Bile duct (tissue), 1 donor: ENCODE measurements around a stretch of chr4.

GRCh38 chr4:123506309-123506730 is 109.7 kb downstream of the SPRY1 start:
- PRO-cap: no peak

GRCh38 chr4:123659414-123659783 is 262.8 kb downstream of the SPRY1 start:
- PRO-cap: no peak

- PRO-cap: no peak
These were observed 221.2 kb downstream of the ANKRD50 start for GRCh38 chr4:124491390-124491749.

DNA sequence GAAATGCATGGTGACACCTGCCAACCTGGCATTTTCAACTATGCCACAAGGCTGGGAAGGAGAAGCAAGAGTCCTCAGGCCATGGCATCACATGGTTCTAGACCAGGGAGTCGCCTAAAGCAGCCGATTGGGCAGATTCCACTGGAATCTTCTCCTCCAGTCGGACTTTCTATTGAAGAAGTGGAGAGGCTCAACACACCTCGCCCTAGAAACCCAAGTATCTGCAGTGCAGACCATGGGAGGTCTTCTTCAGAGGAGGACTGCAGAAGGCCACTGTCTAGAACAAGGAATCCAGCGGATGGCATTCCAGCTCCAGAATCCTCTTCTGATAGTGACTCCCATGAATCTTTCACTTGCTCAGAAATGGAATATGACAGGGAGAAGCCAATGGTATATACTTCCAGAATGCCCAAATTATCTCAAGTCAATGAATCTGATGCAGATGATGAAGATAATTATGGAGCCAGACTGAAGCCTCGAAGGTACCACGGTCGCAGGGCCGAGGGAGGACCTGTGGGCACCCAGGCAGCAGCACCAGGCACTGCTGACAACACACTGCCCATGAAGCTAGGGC is 176.3 kb downstream of the FAT4 start:
- PRO-cap: no peak

DNA sequence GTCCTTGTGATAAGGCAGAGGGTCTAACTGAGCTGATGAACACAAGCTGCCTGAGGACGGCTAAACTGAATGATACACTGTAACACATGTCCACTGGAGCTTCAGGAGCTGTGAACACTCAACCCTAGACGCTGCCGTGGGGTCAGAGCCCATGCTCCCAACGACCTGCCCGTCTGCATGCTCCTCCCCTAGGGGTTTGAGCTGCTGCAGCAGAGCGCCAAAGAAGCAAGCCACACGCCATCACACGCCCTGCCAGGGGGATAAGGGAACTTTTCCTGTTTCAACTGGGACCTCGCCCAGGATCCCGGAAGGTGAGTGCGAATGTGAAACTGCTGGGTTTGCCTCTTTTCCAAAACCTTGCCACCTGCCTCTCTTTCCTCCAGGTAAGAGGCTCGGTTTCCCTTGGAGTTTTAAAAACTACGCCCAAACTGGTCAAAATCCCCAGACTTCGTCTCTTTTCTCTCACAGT is 361.9 kb downstream of the FAT4 start:
- PRO-cap: no peak

DNA sequence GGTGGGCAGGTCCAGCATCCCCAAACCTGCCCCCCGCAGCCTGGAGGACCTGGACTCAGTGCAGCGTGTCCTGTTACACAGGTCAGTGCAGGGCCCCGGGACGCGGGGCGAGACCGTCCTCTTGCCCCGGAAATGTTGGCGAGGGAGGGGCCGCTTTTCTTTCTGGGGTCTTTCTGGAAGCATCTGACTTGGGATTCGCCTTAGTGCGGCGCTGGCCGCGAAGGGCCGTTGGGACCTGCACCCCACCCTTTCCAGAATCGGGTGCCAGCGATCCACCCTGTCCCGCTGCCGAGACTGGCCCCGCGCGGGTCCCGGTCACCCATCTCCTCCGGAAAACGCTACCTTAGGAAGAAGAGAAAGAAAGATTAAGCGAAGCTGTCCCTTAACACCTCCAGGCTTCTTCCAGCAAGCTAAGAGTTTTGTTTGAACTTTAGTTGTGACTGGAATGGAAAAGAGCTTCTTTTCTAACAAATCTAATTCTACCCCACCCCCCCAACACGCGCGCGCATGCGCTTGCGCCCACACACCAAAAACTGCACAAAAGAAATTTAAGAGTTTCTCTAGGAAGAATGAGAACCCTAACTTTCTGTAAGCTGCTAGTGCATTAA is 9.2 kb upstream of the INTU start:
- PRO-cap: no peak

- PRO-cap: no peak
These were observed 136.7 kb upstream of the PGRMC2 start for GRCh38 chr4:128424391-128424721.

GRCh38 chr4:128642891-128643249 is 166.6 kb upstream of the JADE1 start:
- PRO-cap: no peak

GRCh38 chr4:128653409-128654142 is 155.9 kb upstream of the JADE1 start:
- PRO-cap: no peak

DNA sequence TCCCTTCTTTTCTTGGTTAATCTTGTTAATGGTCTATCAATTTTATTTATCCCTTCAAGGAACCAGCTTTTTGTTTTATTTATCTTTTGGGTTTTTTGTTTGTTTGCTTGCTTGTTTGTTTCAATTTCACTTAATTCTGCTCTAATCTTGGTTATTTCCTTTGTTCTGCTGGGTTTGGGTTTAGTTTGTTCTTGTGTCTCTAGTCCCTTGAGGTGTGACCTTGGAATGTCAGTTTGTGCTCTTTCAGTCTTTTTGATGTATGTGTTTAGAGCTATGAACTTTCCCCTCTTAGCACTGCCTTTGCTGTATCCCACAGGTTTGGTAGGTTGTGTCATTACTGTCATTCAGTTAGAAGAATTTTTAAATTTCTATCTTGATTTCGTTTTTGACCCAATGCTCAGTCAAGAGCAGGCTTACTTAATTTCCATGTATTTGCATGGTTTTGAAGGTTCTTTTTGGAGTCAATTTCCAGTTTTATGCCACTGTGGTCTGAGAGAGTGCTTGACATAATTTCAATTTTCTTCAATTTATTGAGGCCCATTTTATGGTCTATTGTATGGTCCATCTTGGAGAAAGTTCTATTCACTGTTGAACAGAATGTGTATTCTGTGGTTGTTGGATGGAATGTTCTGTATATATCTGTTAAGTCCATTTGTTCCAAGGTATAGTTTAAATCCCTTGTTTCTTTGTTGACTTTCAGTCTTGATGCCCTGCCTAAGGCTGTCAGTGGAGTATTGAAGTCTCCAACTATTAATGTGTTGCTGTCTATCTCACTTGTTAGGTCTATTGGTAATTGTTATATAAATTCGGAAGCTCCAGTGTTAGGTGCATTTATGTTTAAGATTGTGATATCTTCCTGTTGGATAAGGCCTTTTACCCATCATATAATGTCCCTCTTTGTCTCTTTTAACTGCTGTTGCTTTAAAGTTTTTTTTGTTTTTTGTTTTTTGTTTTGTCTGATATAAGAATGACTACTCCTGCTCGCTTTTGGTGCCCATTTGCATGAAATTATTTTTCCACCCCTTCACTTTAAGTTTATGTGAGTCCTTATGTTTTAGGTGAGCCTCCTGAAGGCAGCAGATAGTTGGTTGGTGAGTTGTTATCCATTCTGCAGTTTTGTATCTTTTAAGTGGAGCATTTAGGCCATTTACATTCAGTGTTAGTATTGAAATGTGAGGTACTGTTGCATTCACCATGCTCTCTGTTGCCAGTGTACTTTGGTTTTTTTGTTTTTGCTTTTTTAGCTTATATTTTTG is 22.3 kb downstream of the SCLT1 start:
- PRO-cap: no peak

- PRO-cap: no peak
These were observed 266.1 kb downstream of the C4orf33 start for GRCh38 chr4:129362016-129362480.

GRCh38 chr4:130043877-130044354 is 948.0 kb downstream of the C4orf33 start:
- PRO-cap: no peak

GRCh38 chr4:138897628-138898295 is 117.8 kb upstream of the NOCT start:
- PRO-cap: no peak

DNA sequence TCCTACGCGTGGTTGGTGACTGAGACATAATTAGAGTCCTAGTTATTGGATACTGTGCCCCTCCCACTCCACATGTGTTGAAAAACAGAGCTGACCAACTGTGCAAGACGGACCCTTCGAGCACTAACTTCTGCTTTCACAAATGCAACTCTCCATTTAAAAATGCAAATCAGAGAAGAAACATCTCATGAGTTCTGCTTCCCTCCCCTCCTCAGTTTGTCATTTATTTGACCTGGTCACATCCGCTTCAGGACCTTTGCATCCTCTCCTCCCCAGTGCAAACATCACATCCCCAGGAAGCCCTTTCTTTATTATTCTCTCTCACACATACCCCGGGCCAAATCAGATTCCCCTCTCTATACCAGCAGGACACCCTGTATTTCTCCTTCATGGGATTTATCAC is 38.1 kb upstream of the NOCT start:
- PRO-cap: no peak

DNA sequence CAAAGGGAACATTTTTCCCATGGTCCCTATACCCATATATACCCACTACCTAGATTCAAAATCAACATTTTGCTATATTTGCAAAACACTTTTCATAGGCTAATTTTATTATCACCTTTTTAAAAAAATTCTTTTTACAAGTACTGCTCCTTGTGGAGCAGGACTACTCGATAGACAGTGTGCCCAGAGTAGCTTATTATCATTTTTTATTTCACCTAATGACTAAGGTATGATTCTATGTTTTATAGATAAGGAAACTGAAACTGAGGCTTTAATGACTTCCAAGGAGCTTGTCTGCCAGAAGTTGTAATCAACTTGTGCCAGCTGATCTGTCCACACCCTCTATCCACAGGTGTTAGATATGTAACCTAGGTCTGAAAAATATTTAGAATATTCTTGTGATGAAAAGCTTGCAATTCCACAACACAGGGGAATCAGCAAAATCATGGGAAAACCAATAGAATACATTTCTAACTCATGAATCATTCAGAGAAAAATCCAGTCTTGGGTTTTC is 1.4 kb upstream of the NOCT start:
- PRO-cap: no peak

DNA sequence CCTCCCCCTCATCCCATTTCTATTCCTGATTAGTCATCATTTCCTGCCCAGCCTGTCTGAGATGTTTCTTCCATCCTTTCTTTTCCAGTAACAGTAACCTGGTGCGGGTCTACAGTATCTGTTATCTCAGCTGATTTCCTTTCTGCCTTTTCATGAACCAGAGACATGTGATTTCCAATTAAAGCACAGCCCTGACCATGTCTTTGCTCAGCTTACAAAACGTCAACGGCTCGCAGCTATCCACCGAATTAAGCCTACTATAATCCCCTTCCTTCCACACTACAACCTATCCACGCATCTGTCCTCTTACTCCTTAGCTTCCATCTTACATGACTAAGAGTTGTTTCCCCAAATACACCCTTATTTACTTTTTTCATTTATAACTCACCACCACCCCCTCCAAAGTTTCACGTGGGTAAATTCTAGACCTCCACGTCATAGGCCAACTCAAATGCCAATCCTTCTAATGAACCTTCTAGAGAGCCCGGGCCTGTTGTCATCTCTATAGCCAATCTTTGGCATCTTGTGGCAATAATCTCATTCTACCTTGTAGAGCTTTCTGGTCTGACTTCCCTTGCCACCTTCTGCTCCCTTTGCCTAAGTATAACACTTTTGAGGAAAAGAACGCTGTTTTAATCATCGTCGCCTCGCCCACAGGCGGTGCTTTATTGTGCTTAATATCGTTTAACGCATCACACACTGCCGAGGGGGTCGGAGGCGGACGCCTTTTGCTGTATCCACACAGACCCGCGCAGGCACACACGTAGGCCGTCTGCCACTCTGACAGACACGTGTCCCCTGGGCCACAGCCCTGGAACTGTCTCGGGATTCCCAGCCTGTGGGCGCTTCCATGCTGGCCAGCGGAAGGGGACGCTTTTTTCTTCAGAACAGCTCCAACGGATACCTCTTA is 661 bp upstream of the NOCT start:
- PRO-cap: unidirectional peak, plus-strand start at position 87 of the sequence; bidirectional peak, plus-strand start outside the sequence, minus-strand start at position 791 of the sequence

DNA sequence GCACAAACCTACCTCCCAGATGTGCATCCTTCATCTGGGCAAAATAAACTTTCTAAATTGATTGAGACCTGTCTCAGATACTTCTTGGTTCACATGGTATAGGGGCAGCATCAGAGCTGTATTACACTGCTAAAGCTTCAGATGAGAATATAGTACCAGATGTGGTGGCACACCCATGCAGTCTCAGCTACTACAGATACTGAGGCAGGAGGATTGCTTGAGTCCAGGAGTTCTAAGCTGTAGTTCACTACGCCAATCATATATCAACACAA is 22.1 kb downstream of the ELF2 start:
- PRO-cap: no peak

- PRO-cap: no peak
These were observed 31.0 kb upstream of the ELF2 start for GRCh38 chr4:139207712-139208736.

- PRO-cap: no peak
These were observed 24.7 kb downstream of the SETD7 start for GRCh38 chr4:139531346-139531642.

GRCh38 chr4:139666660-139667637 is 1.3 kb downstream of the MGST2 start:
- PRO-cap: bidirectional peak, plus-strand start at chr4:139666876, minus-strand start at chr4:139666758